ENCODE measurements around a stretch of chr16.

DNA sequence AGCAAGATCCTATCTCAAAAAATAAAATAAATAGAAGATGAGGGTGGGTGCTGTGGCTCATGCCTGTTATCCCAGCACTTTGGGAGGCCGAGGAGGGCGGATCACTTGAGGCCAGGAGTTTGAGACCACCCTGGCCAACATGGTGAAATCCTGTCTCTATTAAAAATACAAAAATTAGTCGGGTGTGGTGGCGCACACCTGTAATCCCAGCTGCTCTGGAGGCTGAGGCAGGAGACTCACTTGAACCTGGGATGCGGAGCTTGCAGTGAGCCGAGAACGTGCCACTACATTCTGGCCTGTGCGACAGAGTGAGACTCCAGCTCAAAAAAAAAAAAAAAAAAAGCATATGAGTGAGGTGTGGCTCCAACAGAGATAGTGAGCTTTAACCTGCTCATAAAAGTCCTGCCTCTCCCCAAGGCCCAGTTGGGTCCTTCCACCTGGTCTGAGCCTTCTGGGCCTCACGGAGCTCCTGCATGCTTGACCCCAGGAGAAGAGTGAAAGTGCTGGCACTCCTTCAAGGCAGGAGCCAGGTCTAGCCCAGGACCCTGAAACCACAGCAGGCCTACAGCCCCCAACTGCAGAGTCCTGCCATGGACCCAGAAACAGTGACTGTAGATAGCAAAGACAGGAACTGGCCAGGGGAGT, 17.5 kb downstream of the HSD11B2 start:
- PRO-cap, 5 experiments = no peak in any of the 5 experiments
- RAMPAGE, long total RNA, 2 experiments = no peak in any of the 2 experiments
- RRBS = no CpG with 5 or more reads among the region's 9 CpGs

GRCh38 chr16:67532963-67533947, 4.6 kb downstream of the RIPOR1 start:
- PRO-cap, 5 experiments = no peak in any of the 5 experiments
- RAMPAGE, long total RNA, 2 experiments = no peak in any of the 2 experiments
- RRBS = no CpG with 5 or more reads among the region's 13 CpGs

DNA sequence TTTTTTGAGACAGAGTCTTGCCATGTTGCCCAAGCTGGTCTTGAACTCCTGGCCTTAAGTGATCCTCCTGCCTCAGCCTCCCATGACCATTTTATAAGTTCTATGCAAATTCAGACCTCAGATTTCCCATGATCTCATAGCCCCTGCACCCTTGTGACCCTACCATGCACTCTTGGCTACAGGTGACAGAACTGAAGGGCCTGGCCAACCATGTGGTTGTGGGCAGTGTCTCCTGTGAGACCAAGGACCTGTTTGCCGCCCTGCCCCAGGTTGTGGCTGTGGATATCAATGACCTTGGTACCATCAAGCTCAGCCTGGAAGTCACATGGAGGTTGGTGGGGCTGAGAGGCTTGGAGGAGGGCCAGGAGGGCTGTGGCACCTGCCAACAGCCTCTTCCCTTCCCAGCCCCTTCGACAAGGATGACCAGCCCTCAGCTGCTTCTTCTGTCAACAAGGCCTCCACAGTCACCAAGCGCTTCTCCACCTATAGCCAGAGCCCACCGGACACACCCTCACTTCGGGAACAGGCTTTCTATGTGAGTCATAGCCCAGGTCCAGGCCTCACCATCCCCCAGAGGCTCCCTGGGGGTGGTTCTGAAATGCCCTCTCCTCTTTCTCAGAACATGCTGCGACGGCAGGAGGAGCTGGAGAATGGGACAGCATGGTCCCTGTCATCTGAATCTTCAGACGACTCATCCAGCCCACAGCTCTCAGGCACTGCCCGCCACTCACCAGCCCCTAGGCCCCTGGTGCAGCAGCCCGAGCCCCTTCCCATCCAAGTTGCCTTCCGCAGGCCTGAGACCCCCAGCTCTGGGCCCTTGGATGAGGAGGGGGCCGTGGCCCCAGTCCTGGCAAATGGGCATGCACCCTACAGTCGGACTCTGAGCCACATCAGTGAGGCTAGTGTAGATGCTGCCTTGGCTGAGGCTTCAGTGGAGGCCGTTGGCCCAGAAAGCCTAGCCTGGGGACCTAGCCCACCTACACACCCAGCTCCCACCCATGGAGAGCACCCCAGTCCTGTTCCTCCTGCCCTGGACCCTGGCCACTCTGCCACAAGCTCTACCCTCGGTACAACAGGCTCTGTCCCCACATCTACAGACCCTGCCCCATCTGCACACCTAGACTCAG, 13.0 kb downstream of the RIPOR1 start:
- PRO-cap, 5 experiments = no peak in any of the 5 experiments
- RAMPAGE, long total RNA, 2 experiments = no peak in any of the 2 experiments
- RRBS = no CpG with 5 or more reads among the region's 15 CpGs

GRCh38 chr16:67610726-67611729, 33.9 kb upstream of the CARMIL2 start:
- PRO-cap, 5 experiments = no peak in any of the 5 experiments
- RAMPAGE, long total RNA, 2 experiments = no peak in any of the 2 experiments
- RRBS = no CpG with 5 or more reads among the region's 12 CpGs

- PRO-cap, 5 experiments = no peak in any of the 5 experiments
- RAMPAGE, long total RNA, 2 experiments = no peak in any of the 2 experiments
- RRBS = no CpG with 5 or more reads among the region's 7 CpGs
These were observed 18.2 kb downstream of the C16orf86 start for GRCh38 chr16:67684723-67685384.

DNA sequence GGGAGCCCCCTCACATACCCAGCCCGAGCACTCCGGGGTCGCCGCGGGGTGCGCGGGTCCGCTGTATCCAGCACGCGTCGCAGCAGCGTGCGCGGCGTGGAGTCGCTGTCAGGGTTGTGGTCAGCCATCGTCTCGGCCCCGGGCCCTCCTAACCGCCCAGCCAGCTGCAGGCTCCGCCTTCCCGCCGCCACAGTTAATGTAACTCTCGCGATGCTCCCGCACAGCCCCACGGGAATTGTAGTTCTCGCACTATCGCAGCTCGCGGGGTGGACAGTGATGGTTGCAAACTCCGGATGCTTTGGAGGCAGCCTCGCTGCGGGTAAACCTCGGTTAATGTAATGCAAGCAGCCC, 8.4 kb upstream of the THAP11 start:
- PRO-cap, 5 experiments = peak in 5 of 5 experiments; most common plus-strand start position 252 of the sequence (in 1); most common minus-strand start position 122 of the sequence (in 3)
- RAMPAGE, long total RNA, 2 experiments = start-site peak on the minus strand in 1 of 2 experiments, centred at position 152 of the sequence, 298 reads per replicate
- RRBS = under 1% methylated on average over 11 of the region's 35 CpGs

- PRO-cap, 5 experiments = no peak in any of the 5 experiments
- RAMPAGE, long total RNA, 2 experiments = no peak in any of the 2 experiments
- RRBS = no CpG with 5 or more reads among the region's 8 CpGs
These were observed 5.0 kb downstream of the EDC4 start for GRCh38 chr16:67877796-67878338.

DNA sequence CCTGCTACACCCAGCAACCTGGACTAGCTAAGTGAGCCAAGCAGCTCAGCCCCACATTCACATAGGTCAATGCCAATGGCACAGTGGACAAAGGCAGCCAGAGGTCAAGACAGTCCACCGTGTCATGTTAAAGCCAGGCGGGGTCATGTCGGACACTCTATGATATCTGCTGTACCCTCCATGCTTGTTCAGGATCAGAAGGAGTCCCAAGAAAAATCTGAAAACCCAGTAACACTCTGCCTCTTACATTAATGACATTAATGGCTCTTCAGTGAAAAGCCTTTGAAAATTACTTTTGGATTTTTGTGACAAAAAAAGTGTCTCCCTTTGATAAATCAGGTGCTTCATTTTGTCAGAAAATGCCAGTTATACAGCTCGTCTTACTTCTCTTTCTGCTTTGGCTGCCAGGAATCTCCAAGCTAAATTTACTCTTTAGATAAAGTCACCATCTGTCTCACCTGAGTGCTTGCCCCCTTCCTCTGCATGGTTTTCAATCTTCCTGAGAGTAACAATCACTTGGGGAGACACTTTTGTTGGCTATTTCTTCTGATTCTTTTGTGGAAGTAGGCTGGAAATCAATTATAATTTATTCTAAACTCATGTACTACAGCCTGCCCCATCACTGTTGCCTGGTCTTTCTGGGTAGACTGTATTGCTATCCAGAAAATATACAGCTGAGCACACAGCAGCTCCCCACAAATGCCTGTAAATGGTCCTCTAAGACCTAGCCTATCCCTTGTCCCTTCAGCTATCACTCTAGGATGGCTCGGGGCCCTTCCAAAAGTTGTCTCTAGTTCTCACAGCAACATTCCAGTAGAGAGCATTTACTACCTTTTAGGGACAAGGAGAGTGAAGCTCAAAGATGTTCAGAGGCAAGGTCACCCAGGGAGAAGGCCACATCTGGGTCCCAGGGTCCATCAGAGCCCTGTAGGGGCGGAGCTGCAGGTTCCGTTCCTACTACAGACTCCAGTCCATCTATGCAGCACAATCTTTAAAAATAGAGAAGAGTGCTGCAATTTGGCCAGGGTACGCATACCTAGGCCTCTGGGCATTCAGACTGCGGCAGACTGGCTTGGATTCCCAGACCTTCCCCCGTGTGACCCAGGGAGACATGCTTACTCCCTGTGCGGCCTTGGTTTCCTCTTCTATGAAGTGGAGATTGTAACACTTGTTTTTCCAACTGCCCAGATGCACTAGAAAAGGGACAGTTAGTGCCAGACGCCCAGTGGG, 3.0 kb downstream of the SLC12A4 start:
- PRO-cap, 5 experiments = no peak in any of the 5 experiments
- RAMPAGE, long total RNA, 2 experiments = no peak in any of the 2 experiments
- RRBS = no CpG with 5 or more reads among the region's 12 CpGs

DNA sequence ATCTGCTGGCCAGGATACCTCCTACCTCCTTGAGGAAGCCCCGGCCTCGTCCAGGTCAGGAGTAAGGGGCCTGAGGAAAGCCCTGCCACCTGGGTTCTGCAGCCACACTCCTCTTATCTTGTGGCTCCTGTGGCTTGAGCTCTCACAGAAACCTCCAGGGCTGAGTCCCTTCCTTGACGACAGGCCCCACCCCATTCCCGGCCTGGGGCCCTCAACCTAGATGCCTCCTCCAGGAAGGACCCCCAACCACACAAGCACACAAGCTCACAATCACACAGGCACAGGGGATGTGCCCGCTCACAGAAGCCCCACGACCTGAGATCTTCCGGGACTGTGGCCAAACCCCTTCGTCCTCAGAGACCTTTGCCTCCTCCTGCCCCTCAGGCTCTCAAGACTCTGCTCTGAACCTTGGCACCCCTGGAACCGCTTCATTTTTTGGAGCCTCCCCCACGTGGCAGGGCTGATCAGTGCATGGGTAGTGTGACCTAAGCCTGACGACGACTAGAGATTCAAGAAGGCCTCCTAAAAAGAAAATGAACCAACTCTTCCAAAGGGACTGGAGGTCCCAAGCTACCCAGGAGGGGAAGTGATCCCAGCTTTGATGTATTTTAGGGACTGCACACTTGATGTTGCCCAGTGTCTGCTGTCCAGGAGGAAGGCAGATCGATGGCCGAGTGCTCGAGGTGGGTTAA, 5.0 kb downstream of the DPEP2 start:
- PRO-cap, 5 experiments = no peak in any of the 5 experiments
- RAMPAGE, long total RNA, 2 experiments = no peak in any of the 2 experiments
- RRBS = no CpG with 5 or more reads among the region's 15 CpGs

GRCh38 chr16:68191253-68191722, 44.6 kb downstream of the ESRP2 start:
- PRO-cap, 5 experiments = no peak in any of the 5 experiments
- RAMPAGE, long total RNA, 2 experiments = no peak in any of the 2 experiments
- RRBS = no CpG with 5 or more reads among the region's 5 CpGs

DNA sequence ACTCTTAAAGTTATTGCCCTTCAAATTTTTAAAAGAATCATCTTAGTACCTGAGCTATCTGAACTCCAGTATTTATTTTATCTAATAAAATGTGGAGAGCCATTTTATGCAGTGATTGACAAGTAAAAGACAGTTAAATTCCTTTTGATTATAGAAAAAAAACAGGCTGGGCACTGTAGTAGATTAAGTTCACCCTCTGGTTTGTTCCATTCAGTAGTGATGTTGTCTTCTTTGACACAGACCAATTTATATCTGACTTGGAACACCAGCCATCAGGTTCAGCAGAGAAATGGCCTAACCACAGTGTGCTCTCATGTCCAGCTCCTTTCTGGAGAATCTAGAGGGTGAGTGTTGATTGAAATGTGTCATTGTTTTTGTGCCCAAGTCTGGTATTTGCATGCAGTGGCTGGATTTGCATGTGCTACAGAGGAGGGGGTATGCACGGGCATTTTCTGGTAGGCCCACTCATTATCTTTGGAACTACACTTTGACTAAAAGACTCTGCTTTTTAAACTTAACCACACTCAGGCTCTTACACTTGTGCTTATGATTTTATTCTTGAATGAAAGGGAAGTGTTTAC, 21.7 kb downstream of the ESRP2 start:
- PRO-cap, 5 experiments = no peak in any of the 5 experiments
- RAMPAGE, long total RNA, 2 experiments = no peak in any of the 2 experiments
- RRBS = no CpG with 5 or more reads among the region's 1 CpG

- PRO-cap, 5 experiments = no peak in any of the 5 experiments
- RAMPAGE, long total RNA, 2 experiments = no peak in any of the 2 experiments
- RRBS = no CpG with 5 or more reads among the region's 7 CpGs
These were observed 810 bp upstream of the SLC7A6 start for GRCh38 chr16:68263493-68263938.

DNA sequence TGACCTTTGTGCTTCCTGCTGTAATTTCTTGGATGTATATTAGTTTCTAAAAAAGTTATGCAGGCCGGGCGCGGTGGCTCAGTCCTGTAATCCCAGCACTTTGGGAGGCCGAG, 1.4 kb downstream of the SLC7A6 start:
- PRO-cap, 5 experiments = no peak in any of the 5 experiments
- RAMPAGE, long total RNA, 2 experiments = no peak in any of the 2 experiments
- RRBS = no CpG with 5 or more reads among the region's 4 CpGs

DNA sequence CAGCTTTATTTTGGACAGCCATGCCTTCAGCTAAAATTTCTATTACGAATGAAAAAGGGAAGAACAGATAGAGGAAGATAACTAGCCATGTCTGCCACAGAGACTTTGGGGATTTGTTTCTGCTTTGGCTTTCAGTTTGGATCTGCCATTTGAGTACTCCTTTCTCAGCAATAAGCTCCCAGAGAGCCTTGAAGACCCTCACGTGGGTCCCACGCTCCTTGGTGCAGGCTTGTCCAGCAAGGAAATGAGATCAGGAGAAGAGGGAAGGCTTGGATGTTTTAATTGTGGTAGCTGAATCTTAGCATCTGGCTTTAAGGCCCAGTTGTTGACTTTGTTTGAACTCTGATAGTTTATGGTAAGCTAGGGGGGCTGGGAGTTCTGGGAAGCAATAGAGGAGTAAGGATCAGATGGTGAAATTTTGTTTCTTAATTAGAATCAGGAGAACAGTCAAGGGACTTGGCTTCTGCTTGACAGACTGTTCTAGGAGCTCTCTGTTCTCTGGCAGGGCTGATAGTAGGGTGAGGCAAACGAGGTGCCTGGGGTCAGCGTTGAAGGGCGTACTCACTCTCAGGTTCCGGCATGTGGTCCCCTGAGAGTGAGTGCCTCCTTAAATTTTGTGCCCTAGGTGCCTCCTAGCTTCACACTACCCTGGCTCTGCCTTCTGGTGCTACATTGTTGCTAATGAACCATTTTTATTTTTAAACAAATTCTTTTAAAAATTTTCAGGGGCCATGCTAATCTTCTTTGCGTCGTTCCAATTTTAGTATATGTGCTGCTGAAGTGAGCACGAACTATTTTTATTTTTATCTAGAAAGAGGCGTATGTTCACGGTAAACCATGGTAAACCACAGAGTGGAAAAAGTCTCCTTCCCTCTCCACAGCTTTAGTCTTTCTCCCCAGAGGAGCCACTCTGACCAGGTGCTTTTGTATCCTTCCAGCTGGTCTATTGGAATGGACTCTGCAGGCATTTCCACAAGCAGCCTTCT, 19.5 kb downstream of the SLC7A6 start:
- PRO-cap, 5 experiments = no peak in any of the 5 experiments
- RAMPAGE, long total RNA, 2 experiments = no peak in any of the 2 experiments
- RRBS = no CpG with 5 or more reads among the region's 12 CpGs

DNA sequence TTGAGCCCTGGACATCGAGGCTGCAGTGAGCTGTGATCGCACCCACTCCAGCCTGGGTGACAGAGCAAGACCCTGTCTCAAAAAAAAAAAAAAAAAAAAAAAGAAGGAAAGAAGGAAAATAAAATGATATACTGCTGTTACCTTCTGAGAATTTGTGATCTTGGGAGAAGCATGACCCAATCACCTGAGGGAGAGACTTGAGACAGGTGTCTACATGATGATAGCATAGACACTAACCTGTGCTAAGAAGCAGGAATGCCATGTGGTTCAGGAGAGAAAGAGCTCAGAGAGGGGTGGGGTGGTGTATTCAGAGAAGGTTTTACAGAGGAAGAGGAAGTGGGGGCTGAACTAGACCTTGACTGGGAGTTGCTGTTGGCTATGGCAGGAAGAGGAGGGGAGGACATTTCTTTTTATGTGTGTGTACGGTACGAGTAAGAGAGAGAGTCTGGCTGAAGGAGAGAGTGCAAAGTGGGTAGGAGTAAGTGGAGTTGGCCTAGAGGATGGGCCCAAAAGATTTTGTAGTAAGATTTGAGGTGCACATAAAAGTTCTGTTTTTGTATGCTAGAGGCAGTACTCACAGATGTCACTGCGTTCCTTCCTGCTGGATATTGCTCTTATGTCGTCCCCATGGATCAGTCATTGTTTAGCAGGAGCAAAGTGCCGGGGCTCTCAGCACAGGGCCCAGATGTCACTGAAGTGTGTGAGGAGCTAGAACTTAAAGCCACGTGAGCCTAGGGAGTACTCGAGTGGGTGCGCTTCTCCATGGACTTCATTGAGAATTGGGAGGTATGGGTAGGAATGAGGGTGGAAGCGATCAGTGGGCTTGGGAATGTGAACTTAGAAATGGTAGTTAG, 21.9 kb downstream of the SLC7A6 start:
- PRO-cap, 5 experiments = peak in 2 of 5 experiments; most common plus-strand start position 438 of the sequence (in 2); most common minus-strand start position 281 of the sequence (in 1)
- RAMPAGE, long total RNA, 2 experiments = no peak in any of the 2 experiments
- RRBS = no CpG with 5 or more reads among the region's 11 CpGs

- PRO-cap, 5 experiments = no peak in any of the 5 experiments
- RAMPAGE, long total RNA, 2 experiments = no peak in any of the 2 experiments
- RRBS = no CpG with 5 or more reads among the region's 11 CpGs
These were observed 23.0 kb downstream of the SLC7A6OS start for GRCh38 chr16:68287340-68288560.

GRCh38 chr16:68309822-68310139, 965 bp downstream of the SLC7A6OS start:
- PRO-cap, 5 experiments = no peak in any of the 5 experiments
- RAMPAGE, long total RNA, 2 experiments = no peak in any of the 2 experiments
- RRBS = no CpG with 5 or more reads among the region's 4 CpGs

DNA sequence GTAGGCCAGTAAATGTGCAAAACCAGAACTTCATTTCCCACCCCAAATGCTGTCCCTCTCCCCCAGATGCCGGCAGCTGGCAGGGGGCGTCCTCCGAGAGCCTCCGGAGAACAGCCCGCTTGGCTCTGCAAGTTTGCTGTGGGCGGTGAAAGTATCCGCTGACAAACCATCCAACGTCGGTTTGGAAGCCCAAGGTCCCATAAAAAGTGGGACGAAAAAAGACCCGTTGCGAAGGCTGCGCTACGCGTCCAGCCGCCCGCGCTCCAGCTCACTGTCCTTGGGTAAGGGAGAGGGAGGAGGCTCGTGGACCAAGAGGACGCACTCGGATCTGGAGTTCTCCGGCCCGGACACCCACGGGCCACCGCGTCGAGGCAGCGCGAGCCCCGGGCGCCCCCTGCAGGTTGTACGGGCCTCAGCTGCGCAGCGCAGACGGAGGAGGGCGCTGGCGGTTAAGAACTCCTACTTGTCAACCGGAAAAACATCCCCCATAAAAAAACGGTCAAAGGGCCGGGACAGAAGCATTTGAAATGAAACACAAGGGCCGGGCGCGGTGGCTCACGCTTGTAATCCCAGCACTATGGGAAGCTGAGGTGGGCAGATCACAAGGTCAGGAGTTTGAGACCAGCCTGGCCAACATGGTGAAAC, 29.0 kb upstream of the ZFP90 start:
- PRO-cap, 5 experiments = no peak in any of the 5 experiments
- RAMPAGE, long total RNA, 2 experiments = no peak in any of the 2 experiments
- RRBS = 3% methylated on average over 14 of the region's 44 CpGs

DNA sequence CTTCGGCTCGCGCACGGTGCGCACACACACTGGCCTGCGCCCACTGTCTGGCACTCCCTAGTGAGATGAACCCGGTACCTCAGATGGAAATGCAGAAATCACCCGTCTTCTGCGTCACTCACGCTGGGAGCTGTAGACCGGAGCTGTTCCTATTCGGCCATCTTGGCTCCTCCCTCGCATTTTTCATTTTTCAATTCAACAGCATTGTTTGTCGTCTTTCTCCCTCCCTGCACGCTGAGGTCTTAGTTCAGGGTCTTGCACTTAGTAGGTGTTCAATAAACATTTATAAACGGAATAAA, 50.2 kb downstream of the ZFP90 start:
- PRO-cap, 5 experiments = no peak in any of the 5 experiments
- RAMPAGE, long total RNA, 2 experiments = no peak in any of the 2 experiments
- RRBS = no CpG with 5 or more reads among the region's 16 CpGs

- PRO-cap, 5 experiments = no peak in any of the 5 experiments
- RAMPAGE, long total RNA, 2 experiments = no peak in any of the 2 experiments
- RRBS = no CpG with 5 or more reads among the region's 3 CpGs
These were observed 8.5 kb upstream of the CDH3 start for GRCh38 chr16:68636669-68637020.